Mesenchymal stem cell of Wharton's jelly (primary cell): ENCODE data around the gene MRPL55.

DNA sequence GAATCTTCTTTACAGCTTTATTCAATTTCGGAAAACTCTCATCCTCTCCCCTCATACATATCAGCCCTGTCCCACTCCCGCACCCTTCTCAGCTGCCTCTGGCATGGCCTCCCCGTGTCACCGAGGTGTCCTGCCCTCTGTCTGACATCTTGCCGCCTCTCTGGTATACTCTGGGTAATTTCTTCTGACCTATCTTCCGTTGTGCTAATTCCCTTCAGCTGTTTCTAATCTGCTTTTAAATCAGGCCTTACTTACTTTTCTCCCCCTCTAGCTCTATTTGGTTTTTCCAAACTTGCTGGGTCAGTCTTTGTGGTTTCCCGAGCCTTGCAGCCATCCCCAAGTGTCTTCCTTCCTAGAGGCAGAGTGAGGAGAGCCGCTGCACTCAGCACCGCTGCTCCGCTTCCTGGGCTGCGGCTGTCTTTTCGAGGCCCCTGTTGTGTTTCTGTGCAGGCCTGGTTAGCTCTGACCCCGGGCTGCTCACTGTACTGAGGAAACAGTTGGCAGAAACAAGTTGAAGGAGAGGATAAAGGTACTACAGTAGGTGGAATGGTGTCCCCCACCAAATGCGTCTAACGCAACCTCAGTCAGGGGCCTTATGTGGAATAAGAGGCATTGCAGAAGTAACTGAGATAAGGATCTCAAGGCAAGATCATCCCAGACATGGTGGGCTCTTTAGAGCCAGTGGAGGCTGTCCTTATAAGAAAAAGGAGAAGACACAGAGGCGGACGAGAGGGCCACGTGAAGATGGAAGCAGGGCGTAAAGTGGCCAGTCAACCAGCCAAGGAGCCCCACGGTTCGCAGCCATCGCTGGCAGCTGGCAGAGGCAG lies 10.7 kb downstream of the WNT9A start:
- CAGE, long polyA plus RNA, result no peak

DNA sequence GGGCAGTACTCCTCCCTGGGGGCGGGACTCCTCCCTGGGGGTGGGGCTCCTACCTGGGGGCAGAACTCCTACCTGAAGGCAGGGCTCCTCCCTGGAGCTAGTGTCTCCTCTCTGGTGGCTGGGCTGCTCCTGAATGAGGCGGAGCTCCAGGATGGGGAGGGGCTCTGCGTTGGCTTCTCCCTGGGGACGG lies 23.1 kb upstream of the ARF1 start:
- CAGE, long polyA plus RNA, result no peak

DNA sequence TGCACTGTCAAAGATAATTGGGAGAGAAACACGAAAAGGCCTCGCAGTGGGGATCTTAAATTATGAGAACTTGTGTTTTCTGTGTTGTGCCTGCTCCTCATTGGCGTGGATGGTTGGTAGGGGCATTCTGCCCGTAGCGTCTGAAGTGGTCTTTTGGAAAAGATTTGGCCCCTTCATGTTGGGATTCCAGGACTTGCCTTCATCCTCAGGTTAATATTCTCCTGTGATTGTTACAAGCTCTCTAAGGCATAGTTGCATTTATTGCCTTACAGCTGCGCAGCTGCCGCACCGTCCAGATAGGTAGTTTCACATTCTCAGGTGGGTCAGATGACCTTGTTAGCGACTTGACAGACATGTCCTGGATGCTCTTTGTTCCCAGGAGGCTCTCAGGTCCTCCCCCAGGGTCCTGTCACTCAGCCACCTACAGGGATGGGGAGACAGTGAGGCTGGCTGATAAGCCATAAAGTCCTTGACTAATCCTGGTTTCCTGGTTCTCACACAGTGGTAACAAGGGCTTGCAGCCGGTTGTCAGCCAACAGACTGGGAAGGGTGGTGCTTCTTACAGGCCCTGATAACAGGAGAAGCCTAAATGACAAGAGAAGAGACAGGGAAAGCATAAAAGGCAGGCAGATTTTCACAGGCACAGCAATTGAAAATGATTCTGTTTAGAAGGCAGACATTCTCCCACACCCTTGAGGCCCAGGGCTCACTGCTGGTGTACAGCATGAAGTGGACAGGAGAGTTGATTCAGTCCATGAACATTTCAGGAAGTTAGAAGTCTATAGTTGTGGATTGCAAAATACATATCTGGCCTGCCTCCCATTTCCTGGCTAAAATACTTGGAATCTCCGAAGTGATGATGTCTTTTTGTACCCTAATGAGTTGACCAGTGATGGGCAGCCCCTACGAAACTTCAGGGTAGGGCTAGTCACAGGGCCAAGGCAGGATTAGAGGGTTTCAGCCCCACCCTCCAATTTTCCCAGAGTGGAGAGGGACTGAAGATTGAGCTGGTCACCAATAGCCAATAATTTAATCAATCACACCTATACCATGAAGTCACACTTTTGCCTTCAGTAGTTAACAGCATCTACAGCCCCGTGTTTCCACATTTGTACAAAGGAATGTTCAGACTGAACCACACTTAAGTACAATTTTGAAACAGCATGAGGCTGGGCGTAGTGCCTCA lies 3.0 kb downstream of the ARF1 start:
- CAGE, long polyA plus RNA, result no peak

GRCh38 chr1:228100947-228101346 lies 2.2 kb downstream of the C1orf35 start:
- CAGE, long polyA plus RNA, result no peak

DNA sequence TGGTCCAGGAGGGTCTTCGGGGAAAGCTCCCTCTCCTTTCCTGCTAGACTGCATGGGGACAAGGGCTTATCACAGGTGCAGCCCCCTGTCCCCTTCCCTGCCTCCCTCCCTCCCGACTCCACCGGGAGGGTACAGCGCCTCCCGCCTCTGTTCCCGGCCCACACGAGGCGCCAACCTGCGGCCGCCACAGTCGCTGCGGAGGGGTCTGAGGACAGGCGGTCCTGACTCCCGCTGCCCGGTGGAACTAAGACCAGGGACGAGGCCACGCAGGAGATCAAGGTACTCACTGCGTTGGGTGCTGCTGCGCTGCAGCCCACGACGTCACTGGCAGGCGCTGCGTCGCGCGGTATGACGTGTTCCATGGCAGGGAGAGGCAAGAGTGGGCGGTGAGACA lies at the start of gene MRPL55:
MRPL55 (minus strand) TSS at position 326 of the 394 bp plus-strand sequence.
- CAGE, long polyA plus RNA, result start-site peak on the minus strand centred at position 311 of the sequence, 46 bp wide, 224 and 25 reads in 2 replicates

DNA sequence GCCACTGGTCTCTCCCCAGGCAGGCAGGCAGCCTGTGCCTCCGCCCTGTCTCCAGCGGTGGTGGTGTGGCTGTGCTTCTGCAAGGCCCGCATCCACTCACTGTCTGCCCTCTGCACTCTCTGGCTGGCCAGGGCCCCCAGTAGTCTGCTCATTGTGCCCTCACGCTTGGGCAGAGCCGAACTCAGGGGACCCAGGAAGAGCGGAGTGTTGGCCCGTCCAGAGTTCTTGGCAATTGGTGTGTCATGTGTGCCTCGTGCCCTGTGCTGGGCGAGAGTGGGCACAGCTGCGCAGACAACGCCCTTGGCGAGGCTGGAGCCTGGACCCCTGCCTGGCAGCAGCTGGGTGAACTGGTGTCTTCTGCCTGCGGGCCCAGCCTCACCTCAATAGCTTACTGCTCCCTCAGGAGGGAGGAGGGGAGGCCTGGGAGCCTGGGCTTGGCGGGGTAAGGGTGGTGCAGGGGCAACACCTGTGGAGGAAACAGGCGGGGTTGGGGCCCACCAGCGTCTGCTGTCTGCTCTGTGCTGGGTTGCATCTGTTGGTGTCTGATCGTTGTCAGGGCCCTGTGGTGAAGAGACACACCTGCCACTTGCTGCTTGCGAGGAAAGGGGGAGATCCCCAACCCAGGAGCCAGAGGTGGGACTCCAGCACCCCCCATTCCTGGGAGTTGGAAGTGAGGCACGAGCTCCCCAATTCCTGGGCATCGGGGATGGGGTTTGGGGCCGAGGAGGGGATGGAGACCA lies 2.2 kb downstream of the GUK1 start:
- CAGE, long polyA plus RNA, result no peak

GRCh38 chr1:228227180-228227736 lies 19.4 kb downstream of the OBSCN start:
- CAGE, long polyA plus RNA, result no peak

- CAGE, long polyA plus RNA, result no peak
Measured at GRCh38 chr1:228370098-228370476, 36.5 kb downstream of the TRIM11 start.

DNA sequence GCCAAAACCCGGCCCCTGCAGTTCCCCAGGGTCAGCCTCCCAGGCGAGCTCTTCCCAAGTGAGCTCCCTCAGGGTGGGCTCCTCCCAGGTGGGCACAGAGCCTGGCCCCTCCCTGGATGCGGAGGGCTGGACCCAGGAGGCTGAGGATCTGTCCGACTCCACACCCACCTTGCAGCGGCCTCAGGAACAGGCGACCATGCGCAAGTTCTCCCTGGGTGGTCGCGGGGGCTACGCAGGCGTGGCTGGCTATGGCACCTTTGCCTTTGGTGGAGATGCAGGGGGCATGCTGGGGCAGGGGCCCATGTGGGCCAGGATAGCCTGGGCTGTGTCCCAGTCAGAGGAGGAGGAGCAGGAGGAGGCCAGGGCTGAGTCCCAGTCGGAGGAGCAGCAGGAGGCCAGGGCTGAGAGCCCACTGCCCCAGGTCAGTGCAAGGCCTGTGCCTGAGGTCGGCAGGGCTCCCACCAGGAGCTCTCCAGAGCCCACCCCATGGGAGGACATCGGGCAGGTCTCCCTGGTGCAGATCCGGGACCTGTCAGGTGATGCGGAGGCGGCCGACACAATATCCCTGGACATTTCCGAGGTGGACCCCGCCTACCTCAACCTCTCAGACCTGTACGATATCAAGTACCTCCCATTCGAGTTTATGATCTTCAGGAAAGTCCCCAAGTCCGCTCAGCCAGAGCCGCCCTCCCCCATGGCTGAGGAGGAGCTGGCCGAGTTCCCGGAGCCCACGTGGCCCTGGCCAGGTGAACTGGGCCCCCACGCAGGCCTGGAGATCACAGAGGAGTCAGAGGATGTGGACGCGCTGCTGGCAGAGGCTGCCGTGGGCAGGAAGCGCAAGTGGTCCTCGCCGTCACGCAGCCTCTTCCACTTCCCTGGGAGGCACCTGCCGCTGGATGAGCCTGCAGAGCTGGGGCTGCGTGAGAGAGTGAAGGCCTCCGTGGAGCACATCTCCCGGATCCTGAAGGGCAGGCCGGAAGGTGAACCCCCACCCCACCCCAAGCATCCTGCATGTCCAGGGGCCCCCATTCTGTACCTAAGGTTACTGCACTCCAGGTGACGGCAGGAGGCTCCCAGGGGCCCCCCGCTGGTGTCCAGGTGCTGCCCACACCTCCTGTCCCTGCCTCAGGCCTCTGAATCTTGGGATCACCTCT lies 34.2 kb downstream of the TRIM11 start:
- CAGE, long polyA plus RNA, result no peak

- CAGE, long polyA plus RNA, result no peak
Measured at GRCh38 chr1:228392811-228393790, 13.5 kb downstream of the TRIM11 start.

DNA sequence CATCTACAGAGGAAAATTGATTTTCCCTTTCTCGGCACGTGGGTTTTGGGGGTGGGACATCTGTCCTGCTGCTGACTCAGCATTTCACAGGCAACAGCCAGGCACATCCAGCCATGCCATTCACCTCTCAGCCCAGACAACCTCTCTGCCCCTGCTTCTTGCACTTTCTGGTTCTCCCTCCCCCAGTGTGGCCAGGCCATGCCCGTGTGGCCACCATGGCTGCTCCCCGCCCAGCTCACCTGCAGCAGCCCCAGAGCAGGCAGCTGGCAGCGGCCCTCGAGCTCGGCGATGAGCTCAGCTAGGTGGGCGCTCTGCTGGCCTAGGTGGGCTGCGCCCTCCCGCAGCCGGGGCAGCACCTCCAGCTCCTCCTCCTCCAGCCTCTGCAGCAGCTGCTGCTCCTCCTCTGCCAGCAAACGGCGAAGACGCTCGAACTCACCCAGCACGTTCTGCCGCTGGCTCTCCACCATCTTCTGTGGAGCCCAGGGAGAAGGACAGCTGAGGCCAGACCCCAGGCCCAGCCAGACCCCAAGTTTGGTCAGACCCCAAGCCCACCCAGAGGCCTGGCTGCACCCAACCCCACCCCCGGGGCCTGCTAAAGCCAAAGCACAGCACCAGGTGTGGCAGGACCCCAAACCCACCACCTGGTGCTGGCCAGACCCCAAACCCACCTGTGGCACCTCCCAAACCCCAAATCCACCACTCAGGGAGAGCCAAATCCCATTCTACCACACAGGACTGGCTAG lies 5.7 kb downstream of the TRIM11 start:
- CAGE, long polyA plus RNA, result no peak

DNA sequence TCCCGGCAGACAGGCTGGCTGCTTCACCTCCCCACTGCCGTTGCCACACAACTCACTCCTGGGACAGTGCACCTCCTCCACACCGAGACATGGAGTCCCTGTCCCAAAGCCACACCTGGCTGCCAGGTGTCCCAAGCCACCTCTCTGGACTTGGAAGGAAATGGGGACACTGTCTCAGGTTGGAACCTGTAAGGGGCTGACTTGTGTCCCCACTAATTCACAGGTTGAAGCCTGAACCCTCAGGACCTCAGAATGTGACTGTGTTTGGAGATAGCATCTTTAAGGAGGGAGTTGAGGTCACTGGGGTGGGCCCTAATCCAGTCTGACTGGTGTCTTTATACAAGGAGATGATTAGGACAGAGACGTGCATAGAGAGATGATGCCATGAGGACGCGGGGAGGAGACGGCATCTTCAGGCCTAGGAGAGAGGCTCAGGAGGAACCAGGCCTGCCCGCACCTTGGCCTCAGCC lies 3.7 kb upstream of the TRIM11 start:
- CAGE, long polyA plus RNA, result no peak

GRCh38 chr1:228723896-228724300 lies 11.4 kb upstream of the RHOU start:
- CAGE, long polyA plus RNA, result no peak

GRCh38 chr1:228833820-228834221 lies 98.5 kb downstream of the RHOU start:
- CAGE, long polyA plus RNA, result no peak

DNA sequence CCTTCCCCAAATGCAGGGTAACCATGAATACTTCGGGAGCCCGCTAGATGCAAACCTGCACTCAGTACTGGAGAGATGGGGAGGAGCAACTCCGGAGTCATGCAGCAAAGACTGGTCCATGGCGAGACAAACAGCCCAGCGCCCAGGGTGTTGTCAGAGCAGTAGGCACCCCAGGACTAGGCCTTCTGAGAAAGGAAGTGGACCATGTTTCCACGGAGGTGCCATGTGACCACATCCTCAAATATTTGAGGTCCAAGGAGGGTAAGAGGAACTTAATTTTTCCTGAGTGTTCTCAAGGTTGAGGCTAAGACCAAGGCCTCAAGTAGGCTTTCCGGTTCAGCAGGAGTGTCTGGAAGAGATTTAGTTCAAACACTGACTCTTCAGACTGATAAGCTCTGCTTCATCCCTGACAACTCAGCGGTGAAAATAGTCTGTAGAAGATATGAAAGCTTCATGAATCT lies 186.2 kb downstream of the RHOU start:
- CAGE, long polyA plus RNA, result no peak

- CAGE, long polyA plus RNA, result no peak
Measured at GRCh38 chr1:229116130-229116613, 154.7 kb upstream of the RAB4A start.

DNA sequence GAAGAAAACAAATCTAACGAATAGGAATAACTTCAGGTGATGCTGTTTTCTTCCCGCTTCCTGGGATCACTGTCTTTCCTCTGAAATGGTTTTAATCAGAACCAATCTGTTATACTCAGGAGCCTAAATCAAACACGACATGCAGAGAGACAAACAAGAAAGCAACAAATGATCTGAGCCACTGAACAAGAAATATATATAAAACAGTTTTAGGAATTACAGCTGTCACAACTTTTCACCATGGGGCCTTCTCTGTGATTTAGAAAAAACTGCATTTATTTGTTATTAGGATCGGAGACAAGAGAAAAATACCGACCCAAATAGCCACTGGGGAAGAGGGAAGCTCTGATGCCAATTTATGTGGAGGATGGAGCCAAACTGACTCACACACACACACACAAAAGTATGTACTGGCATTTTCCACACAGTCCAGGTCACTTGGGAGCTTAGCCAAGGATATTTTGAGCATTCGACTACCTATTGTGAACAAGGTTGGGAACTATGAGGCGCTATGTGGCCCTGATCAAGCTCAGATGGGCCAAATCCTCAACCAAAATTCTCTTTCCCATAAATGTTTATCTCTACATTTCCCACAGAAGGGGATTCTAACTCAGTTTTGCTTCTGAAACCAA lies 1.3 kb upstream of the RAB4A start:
- CAGE, long polyA plus RNA, result no peak

GRCh38 chr1:229341320-229341781 lies 1.5 kb downstream of the CCSAP start:
- CAGE, long polyA plus RNA, result no peak

- CAGE, long polyA plus RNA, result no peak
Measured at GRCh38 chr1:229370375-229371069, 27.7 kb upstream of the CCSAP start.

DNA sequence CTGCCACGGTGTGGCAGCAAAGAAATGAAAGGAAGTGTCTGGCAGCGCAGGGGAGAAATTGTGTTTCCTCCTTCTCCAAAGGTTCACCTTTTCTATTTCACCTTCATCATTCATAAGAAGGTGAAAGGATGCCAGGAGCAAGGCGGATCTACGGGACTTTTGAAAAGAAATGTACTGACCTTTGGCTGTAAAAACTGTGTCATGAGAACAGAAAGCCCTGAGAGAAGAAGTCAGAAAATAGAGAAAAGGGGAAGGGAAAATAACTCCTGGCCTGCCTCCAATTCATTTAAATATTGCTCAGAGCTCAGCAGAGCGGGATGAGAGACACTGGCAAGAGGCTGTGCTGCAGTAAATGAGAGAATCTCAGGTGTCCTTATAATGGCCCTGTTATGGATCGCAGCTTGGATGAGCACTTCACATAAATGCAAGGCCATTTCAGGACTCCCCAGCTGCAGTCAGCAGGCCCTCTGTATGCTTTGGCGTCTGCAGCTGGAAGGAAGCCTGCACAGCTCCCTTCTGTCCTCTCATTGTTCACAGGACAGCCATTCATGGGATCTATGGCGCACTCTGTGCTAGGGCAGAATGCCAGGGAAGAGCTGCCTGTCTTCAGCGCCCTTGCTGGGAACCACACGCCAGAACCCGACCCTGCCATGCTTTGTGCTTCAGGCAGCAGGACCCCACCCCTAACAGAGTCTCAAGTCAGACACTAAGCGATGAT lies 20.5 kb upstream of the ABCB10 start:
- CAGE, long polyA plus RNA, result no peak